Right ventricle myocardium (tissue), 1 donor: Measurements from ENCODE around the gene PRKCQ.

DNA sequence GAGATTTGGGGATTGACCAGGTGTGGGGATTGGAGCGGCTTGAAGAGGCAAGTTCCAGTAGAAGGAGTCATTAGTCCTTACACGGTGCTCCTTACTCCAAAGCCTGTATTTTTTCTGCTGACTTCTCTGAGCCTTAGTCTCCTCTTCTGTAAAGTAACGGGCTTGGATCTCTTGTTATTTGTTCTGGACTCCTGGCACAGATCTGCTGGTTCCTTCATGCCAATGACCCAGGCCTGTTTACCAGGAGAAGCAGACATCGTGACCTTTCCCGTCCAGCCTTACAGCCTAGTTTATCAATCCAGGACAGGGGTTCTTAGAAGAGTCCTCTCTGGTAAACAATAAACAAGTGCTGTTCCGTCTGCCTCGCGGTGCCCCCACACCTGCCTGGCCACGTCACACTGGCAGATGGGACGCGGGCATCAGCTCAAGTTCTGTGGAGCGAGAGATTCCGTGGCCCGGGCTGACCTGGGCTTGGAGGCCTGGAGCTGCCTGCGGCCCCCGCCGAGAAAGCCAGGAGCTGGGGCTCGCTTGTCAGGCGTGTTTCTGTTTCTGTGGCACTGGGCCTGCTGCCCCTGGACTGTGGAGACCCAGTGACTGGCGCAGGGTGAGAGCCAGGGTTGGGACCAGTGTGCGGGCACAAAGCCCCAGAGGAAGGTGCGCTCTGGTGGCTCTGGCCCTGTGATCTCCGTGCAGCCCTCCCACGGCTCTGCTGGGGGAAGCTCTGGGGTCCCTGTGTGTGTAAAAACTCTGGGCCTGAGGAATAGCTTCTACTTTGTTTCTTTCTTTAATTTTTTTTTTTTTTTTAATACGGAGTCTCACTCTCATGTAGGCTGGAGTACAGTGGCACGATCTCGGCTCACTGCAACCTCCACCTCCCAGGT lies 28.5 kb upstream of the PFKFB3 start:
- PRO-cap, 2 experiments: peak in 2 of 2 experiments; most common plus-strand start position 626 of the sequence (in 1)

DNA sequence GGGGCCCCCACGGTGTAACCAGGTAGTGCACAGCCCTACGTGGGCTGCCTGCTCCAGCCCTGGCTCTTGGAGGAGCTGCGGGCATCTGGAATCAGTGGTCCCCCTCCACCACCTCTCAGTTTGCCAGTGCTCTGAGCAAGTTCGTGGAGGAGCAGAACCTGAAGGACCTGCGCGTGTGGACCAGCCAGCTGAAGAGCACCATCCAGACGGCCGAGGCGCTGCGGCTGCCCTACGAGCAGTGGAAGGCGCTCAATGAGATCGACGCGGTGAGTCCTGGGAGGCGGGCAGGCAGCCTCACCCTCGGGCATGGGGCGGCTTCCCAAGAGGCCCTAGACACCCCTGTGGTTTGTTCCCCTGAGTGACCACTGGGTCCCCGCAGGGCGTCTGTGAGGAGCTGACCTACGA lies 18.5 kb downstream of the PFKFB3 start:
- PRO-cap, 2 experiments: no peak in any of the 2 experiments

- PRO-cap, 2 experiments: no peak in any of the 2 experiments
These were observed 19.2 kb downstream of the PFKFB3 start for GRCh38 chr10:6221945-6222308.

DNA sequence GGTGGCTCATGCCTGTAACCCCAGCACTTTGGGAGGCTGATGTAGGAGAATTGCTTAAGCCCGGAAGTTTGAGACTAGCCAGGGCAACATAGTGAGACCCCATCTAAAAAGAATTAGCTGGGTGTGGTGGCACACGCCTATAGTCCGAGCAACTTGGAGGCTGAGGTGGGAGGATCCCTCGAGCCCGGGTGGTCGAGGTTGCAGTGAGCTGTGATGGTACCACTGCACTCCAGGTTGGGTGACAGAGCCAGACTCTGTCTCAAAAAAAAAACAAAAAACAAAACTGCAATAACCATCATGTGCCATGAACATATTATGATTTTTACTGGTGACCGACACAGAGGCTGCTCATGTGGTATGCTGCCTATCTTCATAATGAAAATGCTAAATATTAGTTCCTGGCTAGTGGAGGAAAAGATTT lies 71.9 kb downstream of the PFKFB3 start:
- PRO-cap, 2 experiments: no peak in any of the 2 experiments

DNA sequence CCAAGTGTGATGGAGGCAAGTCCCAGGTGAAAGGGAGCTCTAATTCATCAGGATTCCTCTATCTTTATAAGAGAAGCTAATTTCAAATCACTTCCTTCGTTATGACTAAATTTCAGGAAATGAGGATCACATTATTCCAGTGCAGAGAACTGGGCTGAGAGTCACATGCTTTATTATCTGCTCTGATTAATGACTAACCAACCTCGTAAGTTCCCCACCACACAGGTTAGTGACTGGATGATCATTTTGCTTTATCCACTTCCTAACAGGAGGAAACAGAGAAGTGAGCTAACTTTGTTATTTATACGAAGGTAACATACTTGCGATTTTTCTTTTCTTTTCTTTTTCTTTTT lies 99.0 kb downstream of the PFKFB3 start:
- PRO-cap, 2 experiments: no peak in any of the 2 experiments

DNA sequence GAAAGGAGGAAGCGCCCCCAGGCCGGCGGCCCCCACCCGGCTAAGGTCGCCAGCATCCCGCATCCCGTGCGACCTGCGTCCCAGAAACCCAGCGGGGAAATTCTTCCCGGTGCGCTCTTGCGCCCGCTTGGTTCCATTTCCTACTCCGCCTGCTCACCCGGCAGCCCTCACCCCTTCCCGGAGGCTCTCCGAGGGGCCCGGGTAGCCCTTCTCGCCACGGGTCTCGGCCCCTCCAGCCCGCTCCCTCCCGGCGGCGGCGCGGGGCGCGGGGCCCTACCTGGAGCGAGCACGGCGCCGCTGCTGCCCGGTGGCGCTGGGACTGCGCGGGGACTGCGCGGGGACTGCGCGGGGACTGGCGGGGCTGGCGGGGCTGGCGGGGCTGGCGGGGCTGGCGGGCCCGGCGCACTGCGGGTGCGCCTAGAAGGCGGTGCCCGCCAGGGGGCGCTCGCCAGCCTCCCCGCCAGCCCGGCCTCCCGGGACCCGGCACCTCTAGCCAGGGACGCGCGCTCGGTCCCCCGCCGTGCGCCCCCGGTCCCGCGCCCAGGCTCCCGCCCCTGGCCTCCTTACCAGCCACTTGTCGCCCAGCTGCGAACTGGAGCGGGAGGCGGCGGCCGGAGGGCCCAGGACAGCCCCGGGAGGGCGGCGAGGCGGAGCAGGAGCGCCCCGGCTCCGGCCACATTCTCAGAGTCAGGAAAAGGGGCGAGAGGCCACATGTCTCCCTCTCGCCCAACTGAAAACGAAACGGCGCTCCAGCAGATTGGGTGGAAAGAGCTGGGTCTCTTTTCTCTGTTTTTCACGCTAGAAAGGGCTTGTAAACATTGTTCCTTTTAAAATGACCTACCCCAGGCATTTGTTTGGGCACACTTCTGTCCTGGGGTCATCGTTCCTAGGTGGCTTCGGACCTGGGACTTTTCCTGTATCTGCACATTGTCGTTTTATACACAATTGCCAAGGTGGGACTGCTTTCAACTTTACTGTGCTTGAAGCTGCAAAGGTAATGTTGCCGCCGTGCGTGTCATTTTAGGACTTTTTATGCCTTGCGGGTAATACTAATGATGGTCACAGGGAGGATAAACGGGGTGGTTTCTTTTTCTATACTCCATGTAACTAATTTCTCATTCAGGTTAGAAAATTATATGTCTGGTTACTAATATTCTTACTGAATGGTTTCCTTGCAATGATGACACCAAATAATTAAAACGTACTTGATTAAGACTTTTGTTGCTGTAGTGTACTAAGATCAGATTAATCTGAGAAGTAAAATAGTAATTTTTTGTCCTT lies at the start of gene PRKCQ:
PRKCQ (minus strand) TSS at position 343 of the 1,281 bp plus-strand sequence.
- PRO-cap, 2 experiments: peak in 2 of 2 experiments; most common plus-strand start position 623 of the sequence (in 2); most common minus-strand start position 323 of the sequence (in 1)

DNA sequence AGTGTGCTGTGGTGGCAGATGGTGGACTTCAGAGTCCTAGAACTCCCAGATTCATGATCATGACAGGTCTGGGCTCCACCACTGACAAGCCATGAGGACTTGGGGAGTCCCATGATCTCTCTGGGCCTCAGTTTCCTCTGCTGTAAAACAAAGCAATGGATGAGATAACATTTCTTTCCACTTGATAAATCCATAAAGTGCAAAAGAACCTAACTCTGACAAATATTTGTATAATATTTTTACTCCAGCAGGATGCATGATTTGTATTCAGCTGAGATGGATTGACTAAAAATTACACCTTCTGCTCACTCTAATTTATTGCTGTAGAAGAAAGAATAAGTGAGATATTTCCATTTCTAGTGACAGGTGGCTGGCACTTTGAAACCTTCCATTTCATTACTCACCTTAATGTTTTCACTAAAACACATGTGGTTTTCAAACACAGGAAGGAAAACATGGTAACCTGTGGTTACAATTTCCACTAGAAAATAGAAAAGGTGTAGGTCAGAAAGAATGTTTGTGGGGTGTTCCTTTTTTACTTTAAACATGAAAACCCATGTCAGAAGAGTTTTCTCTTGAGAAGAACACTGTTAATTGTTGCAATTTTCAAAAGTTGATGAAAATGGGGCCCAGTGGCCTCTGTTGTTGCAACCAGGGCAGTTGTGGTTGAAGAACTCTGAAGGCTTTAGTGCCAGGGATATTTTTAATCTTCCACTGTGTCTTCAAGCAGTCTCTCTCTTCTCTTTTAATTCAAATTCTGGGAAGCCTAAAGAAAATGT lies 12.0 kb upstream of the PRKCQ start:
- PRO-cap, 2 experiments: no peak in any of the 2 experiments

- PRO-cap, 2 experiments: no peak in any of the 2 experiments
These were observed 27.1 kb upstream of the PRKCQ start for GRCh38 chr10:6607124-6607588.

- PRO-cap, 2 experiments: no peak in any of the 2 experiments
These were observed 176.0 kb upstream of the PRKCQ start for GRCh38 chr10:6756074-6756442.

GRCh38 chr10:7119522-7120094 lies 291.2 kb downstream of the SFMBT2 start:
- PRO-cap, 2 experiments: no peak in any of the 2 experiments

DNA sequence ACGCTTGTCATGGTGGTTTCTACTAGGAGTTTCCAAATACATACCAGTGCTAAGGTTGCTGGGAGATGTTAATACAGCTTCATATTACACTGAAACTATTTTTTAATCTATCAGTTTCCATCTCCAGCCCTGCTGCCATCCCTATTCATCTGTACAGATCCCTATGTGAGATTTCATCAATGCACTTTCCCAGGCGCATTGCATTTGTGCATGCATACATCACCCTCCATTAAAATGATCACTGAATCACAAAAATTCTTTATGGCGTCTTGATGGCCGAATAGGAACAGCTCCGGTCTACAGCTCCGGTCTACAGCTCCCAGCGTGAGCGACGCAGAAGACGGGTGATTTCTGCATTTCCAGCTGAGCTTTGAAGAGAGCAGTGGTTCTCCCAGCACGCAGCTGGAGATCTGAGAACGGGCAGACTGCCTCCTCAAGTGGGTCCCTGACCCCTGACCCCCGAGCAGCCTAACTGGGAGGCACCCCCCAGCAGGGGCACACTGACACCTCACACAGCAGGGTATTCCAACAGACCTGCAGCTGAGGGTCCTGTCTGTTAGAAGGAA lies 273.6 kb downstream of the SFMBT2 start:
- PRO-cap, 2 experiments: no peak in any of the 2 experiments

- PRO-cap, 2 experiments: no peak in any of the 2 experiments
These were observed 122.7 kb downstream of the SFMBT2 start for GRCh38 chr10:7288116-7288568.

DNA sequence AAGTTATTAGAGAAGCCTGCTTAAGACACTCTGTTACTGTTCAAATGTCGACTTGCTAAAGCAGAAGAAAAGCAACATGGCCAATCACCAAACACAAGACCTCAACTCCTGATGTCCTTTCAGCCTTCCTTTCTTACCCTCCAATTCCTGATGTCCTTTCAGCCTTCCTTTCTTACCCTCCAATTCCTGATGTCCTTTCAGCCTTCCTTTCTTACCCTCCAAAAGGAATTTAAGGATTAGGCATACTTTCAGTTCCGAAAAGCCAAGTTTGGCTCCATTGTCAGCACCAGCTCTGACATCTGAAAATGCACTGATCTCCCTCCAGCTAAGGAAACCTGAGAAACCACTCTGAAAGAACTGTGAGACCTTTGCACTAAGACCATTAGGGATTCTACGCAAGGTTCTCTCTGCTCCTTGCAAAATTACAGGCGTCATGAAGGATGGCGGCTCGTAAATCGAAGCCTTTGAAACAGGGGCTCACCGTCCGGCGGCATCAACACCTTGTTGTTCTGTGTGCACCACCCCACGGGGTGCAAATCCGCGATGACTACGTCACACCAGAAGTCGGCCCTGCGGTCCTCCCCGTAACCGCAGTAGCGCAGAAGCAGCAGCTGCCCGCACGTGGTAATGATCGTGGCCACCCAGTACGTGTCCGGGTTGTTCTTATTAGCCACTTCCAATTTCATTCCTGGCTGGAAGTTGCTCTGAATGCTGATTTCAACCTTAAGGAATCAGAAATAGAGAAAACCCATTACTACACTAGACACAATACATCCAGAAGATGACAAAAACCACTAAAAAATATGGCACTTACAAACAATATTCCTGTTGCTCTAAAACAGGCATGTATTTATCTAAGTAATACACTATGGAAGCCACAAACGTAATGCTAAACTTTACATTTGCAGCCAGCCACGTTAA lies 43.4 kb downstream of the SFMBT2 start:
- PRO-cap, 2 experiments: no peak in any of the 2 experiments

- PRO-cap, 2 experiments: no peak in any of the 2 experiments
These were observed 7.0 kb upstream of the SFMBT2 start for GRCh38 chr10:7417847-7418189.

DNA sequence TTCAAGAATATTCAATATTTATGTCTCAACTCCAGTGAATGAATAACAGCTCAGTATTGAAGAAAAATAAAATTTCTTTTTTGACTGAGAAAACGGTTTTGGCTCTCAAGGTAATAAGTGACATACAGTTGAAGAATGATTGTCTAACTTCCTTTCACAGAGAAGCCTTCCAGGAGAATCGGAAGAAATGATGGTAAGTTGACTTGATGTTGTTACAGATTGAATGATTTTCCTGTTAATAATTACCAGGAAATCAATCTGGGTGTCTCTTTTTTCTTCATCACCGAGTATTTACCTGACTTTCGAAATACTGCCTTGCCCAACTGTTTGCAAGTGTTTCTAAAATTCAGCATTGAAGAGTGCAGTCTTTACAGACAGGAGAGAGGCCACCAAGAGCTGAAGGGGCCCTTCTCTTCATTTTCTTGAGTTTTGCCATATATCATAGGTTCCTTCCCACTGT lies 4.0 kb downstream of the ITIH2 start:
- PRO-cap, 2 experiments: no peak in any of the 2 experiments

- PRO-cap, 2 experiments: no peak in any of the 2 experiments
These were observed 48.6 kb downstream of the GATA3 start for GRCh38 chr10:8102890-8103592.

GRCh38 chr10:8275811-8276429 lies 221.4 kb downstream of the GATA3 start:
- PRO-cap, 2 experiments: no peak in any of the 2 experiments

DNA sequence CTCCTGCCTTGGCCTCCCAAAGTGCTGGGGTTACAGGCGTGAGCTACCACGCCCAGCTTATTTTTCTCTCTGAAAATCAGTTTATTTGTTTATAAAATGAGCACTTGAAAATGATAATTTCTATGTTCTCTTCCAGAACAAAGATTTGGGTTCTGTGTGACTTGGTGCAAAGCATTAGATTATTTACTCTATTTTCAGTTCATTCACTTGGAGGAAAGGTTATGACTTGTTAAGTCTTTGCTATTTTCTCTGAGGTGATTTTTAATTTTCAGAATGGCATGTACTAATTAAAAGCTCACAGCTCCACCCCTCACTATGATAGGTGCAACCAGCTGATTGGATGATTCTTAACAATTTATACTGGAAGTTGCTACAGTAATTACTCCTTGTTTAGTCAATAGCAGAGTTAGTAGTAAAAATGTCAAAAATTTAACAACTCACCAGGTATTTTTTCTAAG lies 352.7 kb downstream of the GATA3 start:
- PRO-cap, 2 experiments: no peak in any of the 2 experiments

GRCh38 chr10:10044859-10045354 lies 972.8 kb upstream of the CELF2 start:
- PRO-cap, 2 experiments: no peak in any of the 2 experiments

GRCh38 chr10:10294494-10295636 lies 722.8 kb upstream of the CELF2 start:
- PRO-cap, 2 experiments: no peak in any of the 2 experiments